Bronchial lymph node (tissue), 1 donor: ENCODE measurements around the genes PTP4A1, ADGRB3 and FAM135A.

- PRO-cap: no peak
Measured at GRCh38 chr6:57288132-57288742, 29.2 kb upstream of the PRIM2 start.

DNA sequence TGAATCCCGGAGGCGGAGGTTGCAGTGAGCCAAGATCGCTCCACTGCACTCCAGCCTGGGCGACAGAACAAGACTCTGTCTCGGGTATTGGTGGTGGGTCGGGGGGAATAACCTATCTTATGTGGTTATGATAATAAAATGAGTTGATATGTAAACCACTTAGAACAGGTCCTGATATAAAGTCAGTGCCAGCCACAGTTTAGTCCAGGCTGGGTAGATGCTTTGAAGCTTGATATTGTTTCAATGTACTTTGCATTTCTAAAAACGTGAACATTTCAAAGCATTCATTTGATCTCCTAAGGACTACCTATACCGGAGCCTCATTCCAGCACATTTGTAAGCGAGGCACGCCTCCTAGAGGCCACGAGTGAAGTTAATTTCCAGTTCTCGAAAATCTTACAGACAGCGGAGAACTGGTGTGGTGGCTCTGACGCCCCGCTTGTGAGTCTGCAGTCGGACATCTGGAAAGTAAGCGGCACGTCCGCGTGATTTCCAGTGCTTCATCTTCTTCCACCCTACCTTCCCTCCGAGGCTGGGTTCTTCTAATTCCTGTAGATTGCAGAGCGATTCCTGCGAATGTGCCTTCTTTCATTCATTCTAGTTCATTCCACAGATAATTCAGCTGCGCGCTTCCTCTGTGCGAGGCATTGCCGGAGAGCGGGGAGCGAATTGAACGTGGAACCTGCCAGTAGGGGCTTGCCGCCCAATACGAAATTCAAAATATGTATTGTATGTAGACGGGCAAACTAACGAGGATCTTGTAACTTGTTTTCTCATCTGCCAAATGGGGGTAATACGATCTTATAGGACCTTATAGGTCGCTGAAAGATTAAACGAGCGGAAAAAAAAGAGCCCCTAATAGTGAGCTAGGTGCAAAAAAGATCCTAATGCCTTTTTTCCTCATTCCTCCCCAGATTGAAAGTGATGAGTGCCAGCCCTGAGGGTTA lies 827 bp upstream of the PRIM2 start:
- PRO-cap: unidirectional peak, plus-strand start at position 401 of the sequence; unidirectional peak, plus-strand start at position 647 of the sequence

- PRO-cap: unidirectional peak, plus-strand start at chr6:57432382
Measured at GRCh38 chr6:57432278-57432706, 114.9 kb downstream of the PRIM2 start.

- PRO-cap: no peak
Measured at GRCh38 chr6:62516312-62516845, 230.4 kb upstream of the KHDRBS2 start.

DNA sequence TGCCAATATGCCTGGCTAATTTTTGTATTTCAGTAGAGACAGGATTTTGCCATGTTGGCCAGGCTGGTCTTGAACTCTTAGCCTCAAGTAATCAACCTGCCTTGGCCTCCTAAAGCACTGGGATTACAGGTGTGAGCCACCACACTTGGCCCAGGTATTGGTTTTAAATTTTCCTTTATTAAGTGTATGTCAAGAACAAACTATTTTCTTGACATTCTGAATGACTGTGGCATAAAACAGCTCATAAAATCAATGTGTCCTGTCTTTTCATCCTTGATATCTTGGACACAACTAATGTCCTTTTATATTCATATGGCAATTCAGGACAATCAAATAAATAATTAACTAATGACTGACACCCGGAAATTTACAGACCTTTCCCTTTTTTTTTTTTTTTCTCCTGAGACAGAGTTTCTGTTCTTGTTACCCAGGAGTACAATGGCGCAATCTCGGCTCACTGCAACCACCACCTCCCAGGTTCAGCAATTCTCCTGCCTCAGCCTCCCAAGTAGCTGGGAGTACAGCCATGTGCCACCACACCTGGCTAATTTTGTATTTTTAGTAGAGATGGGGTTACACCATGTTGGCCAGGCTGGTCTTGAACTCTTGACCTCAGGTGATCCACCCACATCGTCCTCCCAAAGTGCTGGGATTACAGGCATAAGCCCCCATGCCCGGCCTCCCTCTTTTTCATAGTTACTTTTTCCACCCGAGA lies 107.0 kb upstream of the LGSN start:
- PRO-cap: no peak

GRCh38 chr6:63522350-63522583 lies 50.0 kb upstream of the PTP4A1 start:
- PRO-cap: no peak

GRCh38 chr6:63572408-63572639 lies at the start of gene PTP4A1:
Gene PTP4A1, plus strand, starts transcription at chr6:63572480.
- PRO-cap: bidirectional peak, plus-strand start at chr6:63572549, minus-strand start at chr6:63572321

DNA sequence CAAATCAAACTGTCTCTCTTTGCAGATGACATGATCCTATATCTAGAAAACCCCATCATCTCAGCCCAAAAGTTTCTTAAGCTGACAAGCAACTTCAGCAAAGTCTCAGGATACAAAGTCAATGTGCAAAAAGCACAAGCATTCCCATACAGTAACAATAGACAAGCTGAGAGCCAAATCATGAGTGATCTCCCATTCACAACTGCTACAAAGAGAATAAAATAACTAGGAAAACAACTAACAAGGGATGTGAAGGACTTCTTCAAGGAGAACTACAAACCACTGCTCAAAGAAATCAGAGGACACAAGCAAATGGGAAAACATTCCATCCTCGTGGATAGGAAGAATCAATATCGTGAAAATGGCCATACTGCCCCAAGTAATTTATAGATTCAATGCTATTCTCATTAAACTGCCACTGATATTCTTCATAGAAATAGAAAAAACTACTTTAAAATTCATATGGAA lies 13.6 kb downstream of the PTP4A1 start:
- PRO-cap: no peak

DNA sequence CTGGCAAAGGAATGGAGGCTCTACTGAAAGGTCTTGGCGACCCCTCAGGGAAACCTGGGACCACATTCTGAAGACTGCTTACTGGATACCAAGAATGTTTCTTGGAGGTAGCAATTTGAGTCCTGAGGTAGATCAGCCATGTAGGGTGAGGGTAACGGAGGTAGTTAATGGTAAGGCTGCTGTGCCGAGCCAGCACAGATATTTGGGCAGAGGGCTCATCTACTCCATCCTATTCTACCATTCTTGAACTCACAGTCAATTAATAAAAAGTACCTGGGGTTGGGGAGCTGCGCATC lies 400 bp upstream of the PHF3 start:
- PRO-cap: no peak

DNA sequence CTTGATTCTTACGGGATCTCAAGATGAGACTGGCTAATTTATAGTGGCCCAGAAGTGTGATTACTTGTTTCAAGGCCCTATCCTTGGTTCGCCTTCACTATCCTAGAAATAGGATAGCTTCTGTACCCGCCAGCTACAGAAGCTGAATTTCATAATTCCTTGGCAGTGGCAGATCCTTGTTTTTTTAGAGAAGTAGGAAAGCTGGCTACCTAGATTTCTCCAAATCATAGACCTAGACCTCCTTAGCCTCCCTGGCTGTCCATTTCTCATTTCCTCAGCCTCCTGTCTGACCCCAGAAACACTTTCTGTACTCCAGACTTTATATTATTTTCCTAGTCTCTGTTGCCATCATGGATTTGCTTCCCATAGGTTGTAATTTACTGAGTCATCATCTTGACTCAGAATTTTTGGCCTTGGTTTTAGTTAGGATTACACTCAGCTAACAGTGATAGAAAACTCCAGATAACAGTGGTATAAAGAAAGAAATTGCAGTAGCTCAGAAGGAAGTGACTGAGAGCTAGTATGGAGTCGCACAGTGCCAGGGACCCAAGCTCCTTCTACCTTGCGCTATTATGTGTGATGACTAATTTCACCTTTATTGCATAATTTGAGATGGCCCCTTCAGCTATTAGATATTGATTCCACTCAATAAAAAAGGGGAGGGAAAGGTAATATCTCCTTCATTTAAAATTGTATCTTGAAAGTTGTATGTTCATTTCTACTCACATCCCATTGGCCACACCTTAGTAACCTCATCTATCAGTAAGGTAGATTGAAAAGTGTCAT lies 27.8 kb downstream of the PHF3 start:
- PRO-cap: no peak

- PRO-cap: no peak
Measured at GRCh38 chr6:63696633-63697515, 61.3 kb downstream of the PHF3 start.

GRCh38 chr6:64779726-64780007 lies 521.6 kb upstream of the ZC3H11C start:
- PRO-cap: no peak

DNA sequence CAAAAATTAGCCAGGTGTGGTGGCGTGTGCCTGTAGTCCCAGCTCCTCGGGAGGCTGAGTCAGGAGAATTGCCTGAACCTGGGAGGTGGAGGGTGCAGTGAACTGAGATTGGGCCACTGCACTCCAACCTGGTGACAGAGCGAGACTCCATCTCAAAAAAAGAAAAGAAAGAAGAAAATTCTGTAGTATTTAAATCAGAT lies 622.0 kb upstream of the EYS start:
- PRO-cap: no peak

DNA sequence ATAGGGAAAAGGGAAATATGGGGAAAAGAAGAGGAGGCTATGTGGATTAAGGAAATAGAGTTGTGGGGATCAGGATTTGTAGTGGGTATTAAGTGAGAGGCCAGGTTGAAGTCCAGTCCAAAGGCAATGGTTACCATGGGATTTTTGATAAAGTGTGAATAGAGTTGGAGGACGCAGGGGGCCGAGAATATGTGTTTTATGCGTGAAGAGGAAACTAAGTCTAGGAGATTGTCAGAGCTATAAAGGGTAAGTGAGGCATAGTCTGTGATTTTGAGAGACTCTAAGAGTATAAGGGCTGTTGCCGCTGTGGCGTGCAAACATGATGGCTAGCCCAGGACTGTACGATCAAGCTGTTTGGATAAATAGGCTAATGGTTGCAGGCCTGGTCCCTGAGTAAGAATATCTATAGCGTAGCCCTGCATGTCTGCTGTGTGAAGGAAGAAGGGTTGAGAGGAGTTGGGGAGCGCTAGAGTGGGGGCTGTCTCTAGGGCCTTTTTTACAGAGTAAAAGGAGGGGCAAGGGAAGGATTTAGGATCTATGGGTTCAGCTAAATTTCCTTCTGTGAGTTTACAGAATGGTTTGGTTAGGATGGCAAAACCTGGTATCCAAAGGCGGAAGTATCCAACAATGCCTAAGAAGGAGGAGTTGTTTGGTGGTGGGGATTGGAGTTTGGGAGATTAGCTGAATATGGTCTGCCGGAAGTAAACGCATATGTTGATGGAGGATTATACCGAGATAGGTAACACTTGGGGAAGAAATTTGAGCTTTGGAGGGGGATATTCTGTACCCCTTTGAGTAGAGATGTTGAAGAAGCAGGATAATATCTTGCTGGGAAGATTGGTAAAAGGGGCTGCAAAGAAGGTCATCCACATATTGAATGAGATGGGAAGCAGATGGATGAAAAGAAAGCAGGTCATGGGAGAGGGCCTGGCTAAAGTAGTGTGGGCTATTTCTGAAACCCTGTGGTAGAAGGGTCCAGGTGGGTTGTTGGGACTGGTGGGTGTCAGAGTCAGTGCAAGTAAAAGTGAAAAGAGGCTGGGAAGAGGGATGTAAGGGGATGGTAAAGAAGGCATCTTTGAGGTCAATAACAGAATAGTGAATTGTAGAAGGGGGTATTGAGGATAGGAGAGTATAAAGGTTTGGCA lies 749.5 kb upstream of the ADGRB3 start:
- PRO-cap: no peak

GRCh38 chr6:67888971-67890144 lies 745.7 kb upstream of the ADGRB3 start:
- PRO-cap: no peak

DNA sequence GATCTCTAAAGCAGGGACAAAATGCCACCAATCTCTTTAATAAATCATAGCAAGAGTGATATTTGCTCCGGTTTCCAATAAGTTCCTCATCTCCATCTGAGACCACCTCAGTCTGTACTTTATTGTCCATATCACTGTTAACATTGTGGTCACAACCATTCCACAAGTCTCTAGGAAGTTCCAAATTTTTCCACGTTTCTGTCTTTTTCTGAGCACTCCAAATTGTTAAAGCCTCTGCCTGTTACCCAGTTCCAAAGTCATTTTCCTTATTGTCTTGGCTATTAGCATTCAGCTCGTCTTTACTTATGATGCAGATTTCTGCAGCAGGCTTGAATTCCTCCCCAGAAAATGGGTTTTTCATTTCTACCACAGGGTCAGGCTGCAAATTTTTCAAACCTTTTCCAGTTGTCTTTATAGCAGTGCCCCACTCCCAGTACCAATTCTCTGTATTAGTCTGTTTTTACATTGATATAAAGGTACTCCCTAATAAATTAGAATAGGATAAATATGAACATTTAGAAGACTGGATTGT lies 595.5 kb upstream of the ADGRB3 start:
- PRO-cap: no peak

- PRO-cap: no peak
Measured at GRCh38 chr6:68635228-68635692, at the start of gene ADGRB3. Gene ADGRB3, plus strand, starts transcription at chr6:68635282.

DNA sequence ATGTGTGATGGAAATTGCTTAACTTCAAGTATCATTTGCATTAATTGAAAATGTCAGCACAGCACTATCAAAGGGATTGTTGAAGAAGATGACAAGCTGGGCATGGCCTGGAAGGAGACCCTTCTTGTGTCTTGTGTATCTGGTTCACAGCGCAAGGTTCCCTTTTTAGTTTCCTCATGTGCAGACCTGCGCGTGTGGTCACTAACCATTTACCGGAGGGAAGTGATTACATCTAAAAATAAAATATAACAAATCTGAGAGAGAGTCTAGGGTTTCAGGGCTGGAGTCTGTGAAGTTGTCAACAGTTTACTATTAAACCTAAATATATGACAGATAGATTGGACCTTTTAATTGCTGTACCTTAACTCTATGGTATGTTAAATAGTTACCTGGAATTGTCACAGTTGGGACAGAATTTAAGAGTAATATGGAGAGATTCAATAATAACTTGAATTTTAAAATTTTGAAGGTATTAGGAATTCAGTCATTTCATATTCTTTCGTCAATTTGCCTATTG lies 15.5 kb downstream of the COL19A1 start:
- PRO-cap: bidirectional peak, plus-strand start at position 269 of the sequence, minus-strand start at position 176 of the sequence

DNA sequence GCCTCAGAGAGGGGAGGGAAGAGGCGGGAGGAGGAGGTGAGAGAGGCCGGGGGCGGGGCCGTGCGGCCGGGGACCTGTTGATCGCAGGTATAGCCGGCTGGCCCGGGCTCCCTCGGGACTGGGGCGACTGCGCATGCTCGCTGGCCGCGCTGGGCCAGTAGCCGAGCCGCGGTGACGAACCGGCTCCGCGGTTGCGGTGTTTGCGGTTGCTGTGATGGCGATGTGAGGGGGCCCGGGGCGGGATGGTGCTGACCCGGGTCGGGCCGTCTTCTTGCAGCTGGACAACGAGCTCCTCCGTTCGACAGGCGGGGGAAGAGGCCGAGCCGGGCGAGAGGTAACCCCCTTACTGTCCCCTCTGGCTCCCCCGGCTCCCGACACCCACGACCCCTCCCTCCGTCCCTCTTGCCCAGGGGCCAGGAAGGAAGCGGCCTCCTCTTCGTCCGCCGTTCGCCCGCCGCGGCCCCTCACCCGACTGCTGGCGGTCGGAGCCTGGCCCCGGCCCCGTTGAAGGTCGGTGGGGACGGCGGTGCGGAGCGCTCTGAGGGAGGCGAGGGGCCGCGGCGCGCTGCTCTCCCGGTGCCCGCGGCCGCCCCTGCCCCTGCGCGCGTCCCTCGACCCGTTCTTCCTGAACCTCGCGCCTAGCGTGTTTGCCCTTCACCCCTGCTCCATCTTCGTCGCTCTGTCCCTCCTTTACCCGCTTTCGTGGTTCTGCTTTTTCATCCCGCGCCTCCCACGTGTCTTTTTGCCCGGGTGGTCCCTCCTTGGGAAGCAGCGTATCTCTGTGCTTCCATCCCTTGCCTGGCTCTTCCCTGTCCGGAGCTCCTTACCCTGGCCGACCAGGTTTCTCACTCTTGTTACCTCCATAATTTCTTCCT lies at the start of gene FAM135A:
FAM135A (plus strand) TSS at position 140 of the 875 bp plus-strand sequence.
- PRO-cap: bidirectional peak, plus-strand start at position 809 of the sequence, minus-strand start at position 681 of the sequence

DNA sequence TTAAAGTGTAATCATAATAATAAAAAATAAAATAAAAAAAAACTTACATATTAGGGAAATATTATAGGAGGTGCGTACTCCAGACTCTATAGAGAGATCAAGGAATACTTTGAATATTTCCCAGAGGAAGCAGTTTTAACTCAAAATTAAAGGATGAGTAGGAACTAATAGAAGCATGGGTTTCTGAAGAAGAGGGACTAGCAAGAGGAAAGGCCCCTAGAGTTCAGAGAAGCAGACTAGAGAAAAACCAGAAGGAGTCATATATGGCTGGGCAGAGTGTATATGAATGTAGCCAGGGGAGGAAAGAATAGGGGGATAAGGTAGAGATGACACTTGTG lies 120.7 kb downstream of the SMAP1 start:
- PRO-cap: no peak